Measurements from ENCODE around the genes ZMAT3 and KCNMB3.

DNA sequence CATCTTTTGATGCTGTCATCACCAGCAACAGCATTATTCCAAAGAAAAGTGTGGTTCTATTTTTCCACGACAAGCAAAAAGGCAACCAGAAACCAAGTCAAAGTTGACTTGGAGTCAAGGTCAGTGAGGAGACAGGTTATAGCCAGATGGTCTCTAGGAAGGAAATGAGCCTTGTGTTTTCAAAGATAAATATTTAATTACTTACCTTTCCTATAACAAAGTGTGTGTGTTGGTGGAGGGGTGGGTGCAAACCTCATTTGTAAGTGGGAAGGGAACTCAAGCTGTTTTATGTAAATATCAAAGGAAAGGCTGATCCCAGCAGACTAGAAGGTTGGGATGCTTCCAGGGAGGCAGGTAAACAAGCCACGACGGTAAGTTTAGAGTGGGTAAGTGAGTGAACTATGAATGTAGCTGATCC, 81.8 kb upstream of the TBL1XR1 start:
- PRO-cap, 2 experiments: no peak in any of the 2 experiments

GRCh38 chr3:177427075-177427828, 230.0 kb upstream of the TBL1XR1 start:
- PRO-cap, 2 experiments: no peak in any of the 2 experiments

GRCh38 chr3:177478277-177478910, 281.1 kb upstream of the TBL1XR1 start:
- PRO-cap, 2 experiments: no peak in any of the 2 experiments

DNA sequence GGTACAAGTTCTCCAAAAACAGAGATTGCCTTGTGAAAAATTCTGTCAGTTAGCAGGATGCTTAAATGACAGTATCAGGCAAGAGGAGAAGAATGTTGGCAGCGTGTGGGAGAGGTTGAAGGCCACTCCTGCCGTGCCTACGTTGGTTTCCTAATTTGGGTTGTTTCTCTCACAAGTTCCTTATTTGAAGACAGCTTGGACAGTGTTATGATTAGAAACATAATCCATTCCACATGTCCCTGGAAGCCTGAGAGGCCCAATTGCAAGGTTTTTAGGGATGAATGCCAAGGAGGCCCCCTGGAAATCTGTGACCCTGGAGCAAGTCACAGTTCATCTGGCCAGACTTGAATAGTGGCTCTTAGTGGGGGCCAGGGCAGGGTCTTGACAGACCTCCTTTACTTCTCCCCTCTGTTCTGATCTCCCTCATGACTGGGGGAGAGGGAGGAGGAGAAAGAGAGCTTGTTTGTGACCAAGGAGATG, 584.4 kb upstream of the TBL1XR1 start:
- PRO-cap, 2 experiments: no peak in any of the 2 experiments

GRCh38 chr3:178736187-178736735, 200.0 kb downstream of the KCNMB2 start:
- PRO-cap, 2 experiments: no peak in any of the 2 experiments

GRCh38 chr3:179017179-179017751, 54.3 kb downstream of the ZMAT3 start:
- PRO-cap, 2 experiments: no peak in any of the 2 experiments

DNA sequence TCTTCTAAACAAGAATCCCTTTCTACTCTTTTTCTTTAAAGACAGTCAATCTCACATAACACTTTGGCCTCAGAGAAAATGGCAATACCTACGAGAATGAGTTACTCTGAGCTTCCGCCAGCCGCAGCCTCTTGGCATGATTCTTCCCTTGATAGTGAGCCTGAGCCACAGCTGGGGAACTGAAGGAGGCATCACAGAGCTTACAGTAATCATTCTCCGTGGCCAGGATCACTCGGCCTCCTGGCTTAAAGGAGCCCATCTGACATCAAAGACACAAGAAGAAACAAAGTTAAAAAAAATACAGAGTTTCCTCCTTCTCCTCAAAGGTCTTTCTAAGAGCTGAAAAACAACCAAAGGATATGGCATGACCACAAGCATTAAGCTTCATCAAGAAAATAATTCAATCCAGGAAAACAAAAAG, 44.0 kb downstream of the ZMAT3 start:
- PRO-cap, 2 experiments: no peak in any of the 2 experiments

GRCh38 chr3:179071163-179072132, at the start of gene ZMAT3:
TSS of gene ZMAT3 (minus strand) at chr3:179071809.
- PRO-cap, 2 experiments: peak in 2 of 2 experiments; most common plus-strand start chr3:179071618 (in 2); most common minus-strand start chr3:179071592 (in 2)

- PRO-cap, 2 experiments: no peak in any of the 2 experiments
Observed at GRCh38 chr3:179250605-179251481, at the start of gene KCNMB3. TSS of gene KCNMB3 (minus strand) at chr3:179251114.

- PRO-cap, 2 experiments: no peak in any of the 2 experiments
Observed at GRCh38 chr3:179348342-179349102, 1.0 kb downstream of the MFN1 start.

GRCh38 chr3:179404113-179404940, 46.9 kb downstream of the GNB4 start:
- PRO-cap, 2 experiments: no peak in any of the 2 experiments

DNA sequence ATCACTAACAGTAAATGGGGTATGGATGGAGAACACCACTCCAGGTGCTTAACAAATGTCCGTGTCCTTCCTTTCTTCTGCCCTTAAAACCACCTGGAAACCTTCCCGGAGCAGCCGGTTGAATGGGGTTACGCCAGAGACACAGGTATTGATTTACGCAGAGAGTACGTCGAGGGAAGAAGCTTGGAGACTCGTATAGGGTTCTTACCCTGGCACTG, 415 bp upstream of the TTC14 start:
- PRO-cap, 2 experiments: no peak in any of the 2 experiments

- PRO-cap, 2 experiments: no peak in any of the 2 experiments
Observed at GRCh38 chr3:180609803-180610966, 8.2 kb downstream of the TTC14 start.

DNA sequence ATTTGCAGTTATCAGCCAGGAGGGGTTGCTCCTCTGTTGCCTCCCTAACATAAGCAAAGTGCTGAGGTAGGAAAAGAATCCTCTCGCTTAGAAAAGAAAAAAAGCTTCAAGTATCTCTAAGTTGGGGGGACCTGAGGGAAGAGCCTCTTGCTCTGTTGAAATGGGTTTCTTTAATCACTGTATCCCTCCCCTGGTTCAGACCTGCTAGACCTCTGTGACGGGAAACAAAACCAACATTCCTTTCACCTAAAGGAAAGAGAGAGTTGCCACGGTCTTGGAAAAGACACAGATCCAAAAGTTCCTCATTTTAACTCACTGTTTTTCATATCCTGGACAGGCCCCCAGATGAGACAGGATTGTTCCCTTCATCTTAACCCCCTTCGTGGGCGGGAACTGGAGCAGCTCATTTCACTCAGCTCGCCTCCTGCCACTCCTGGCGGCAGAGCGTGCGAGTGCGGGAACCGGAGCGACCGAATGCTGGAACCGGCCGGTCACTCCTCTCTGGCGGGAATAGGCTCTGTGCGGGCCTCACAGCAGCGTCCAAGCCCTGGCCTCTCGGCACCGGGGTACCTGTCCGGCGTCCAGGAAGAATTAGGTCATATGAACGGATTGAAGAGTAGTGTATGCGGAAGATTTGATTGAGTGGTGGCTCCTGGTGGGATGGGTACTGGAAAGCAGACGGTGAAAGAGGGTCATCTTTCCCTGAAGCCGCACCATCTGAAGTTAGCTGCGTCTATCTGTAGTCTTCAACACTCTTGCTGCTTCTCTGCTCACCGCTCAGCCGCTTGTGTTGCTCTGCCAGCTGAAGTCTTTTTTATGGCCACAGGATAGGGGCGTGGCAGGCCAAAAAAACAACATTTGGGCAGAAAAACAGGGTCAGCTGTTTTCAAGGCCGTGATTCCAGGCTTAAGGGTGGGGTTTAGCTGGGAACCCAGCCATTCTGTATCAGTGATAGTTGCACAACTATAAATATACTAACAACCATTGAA, 42.4 kb upstream of the FXR1 start:
- PRO-cap, 2 experiments: peak in 2 of 2 experiments; most common plus-strand start position 442 of the sequence (in 1); most common minus-strand start position 789 of the sequence (in 2)

DNA sequence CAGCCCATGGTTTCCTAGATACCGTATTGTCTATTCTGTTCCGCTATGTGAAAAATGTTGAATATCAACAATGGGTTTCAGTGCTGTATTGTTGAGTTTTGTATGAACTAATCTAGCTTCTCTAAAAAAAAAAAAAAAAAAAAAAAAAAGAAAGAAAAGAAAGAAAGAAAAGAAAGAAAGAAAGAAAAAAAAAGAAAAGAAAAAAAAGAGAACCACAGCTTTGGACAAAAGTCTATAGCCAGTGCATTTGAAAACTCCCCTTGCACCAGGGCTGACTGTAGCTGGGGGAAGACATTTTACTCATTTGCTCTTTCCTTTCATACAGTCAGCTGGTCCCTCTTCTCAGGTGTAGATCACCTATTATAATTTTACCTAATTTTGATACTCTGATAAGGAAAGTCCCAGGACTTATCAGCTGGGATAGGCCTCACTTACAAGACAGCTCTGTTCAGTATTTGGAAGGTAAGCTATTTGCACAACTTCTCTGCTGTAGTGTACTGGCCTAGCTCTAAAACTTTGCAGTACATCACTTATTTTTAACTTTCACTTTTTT, 101.4 kb upstream of the SOX2 start:
- PRO-cap, 2 experiments: no peak in any of the 2 experiments

DNA sequence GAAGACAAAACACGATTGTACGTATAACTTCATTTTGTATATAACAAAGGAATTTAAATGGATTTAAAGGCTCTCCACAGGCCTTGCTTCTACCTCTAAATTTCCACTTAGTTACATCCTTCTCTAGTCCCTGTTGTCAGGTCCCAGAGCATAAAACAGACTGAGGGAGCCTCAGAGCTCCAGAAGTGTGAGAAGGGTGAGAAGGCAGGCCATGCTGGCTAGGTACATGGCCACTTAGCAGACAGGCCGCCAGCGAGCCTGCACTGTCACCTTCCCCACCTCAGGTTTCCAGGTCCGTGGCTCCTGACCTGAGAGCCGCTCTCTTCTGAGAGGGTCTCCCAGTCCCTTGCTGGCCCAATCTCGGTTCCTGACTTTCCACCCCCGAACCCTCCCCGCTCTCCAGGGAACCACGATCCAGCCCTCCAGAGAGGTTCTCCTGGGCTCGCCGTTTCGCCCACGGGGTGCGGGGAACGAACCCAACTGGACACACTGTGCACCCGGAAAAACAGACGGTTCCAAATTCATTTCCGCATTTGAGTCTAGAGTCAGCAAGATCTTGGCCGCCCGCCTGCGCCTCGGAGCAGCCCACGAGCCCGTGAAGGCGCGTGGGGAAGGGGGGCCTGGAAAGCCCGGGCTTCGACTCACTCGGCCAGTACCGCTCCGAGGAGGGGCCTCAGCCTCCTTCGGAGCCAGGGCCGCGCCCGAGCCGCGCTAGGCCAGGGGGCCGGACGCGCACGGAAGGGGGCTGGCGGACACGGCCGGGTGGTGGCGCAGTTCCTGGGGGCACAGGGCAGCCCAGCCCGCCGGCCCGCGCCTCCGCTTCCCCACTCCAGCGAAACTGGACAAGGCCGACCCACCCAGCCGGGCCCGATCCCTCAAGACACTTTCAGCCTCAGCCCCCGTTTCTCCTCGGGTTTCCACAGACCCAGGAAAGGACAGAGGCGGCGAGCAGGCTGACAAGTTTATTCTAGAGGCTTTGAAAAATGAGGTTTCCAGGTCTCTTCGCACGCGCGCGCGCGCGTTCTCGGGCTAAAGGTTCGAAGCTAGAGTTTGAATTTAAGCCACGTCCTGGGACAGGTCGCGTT, 16.6 kb upstream of the SOX2 start:
- PRO-cap, 2 experiments: peak in 2 of 2 experiments; most common plus-strand start position 827 of the sequence (in 2); most common minus-strand start position 654 of the sequence (in 1)

DNA sequence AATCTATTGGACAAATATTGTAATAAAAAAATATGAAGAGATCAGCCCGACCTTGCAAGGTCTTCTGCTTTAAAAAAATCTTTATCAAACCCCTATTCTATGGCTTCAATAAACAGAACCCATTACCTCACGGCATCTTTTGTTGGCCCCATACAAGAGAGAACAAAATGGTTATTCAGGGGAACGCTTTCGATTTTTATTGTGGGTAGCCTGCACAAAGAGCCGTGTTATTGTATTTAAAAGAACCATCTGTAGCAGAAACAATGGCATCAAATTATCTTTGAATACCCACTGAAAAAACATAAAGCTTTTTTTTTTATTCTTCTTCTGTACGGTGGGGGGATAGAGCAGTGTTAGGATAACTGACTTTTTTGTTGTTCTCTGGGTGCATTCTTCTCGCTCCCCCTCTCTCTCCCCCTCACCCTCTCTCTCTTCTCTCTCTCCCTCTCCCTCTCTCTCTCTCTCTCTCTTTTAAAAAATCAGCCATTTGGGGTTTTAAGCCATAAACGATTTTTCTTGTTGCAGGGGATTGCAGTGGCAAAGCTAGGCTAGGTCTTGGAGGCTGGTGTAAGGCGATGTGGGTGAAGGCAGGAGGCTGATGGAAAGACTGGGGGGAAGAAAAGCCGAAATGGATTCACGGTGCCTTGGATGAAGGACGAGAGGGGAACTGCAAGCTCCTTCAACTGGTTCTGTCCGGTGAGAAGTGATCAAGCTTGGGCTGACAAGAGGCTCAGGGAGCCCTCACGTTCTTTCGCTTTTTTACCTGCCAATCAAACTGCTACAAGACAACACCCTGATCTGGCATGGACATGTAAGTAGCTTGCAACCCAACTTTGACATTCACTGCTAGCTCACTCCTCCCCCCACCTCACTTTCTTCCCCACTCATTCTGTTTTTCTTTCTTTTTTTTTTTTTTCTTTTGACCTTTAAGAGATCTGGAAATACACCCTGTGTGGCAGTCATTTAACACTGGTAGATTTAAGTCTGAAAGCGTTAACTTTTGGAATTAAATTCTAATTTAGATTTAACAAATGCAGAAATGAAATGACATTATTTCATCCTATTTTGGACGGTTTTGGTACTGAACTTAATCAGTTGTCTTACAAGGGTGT, 12.3 kb upstream of the SOX2 start:
- PRO-cap, 2 experiments: no peak in any of the 2 experiments

GRCh38 chr3:182793104-182793275, 314 bp upstream of the ATP11B start:
- PRO-cap, 2 experiments: no peak in any of the 2 experiments

DNA sequence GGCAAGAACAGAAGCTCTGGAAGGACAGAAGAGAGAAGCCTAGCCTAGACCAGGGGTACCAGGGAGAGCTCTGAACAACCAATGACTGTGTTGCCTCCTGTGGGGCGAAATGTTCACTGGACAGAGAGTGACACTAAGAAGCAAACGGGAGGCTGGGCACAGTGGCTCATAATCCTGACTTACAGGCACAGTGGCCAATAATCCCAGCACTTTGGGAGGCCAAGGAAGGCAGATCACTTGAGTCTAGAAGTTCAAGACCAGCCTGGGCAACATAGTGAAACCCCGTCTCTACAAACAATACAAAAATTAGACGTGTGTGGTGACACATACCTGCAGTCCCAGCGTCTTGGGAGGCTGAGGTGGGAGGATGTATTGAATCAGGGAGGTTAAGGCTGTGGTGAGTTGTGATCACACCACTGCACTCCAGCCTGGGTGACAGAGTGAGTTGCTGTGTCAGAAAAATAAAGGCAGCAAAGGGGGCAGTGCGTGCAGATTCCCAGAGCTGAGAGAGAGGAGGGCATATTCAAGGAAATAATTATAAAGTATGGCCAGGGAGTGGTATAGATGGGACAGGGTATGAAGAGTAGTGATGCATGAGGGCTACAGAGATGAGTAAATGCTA, 84.0 kb downstream of the ATP11B start:
- PRO-cap, 2 experiments: no peak in any of the 2 experiments

GRCh38 chr3:182884640-182885014, 91.3 kb downstream of the ATP11B start:
- PRO-cap, 2 experiments: no peak in any of the 2 experiments

Data from right ventricle myocardium (tissue), 1 donor.